Amniotic epithelial cell (primary cell): ENCODE results near the genes HTN1, JCHAIN and AFM.

GRCh38 chr4:70050389-70050699 lies at the start of gene HTN1:
Gene HTN1, plus strand, starts transcription at chr4:70050438.
- RRBS = no CpG with 5 or more reads among the region's 2 CpGs

DNA sequence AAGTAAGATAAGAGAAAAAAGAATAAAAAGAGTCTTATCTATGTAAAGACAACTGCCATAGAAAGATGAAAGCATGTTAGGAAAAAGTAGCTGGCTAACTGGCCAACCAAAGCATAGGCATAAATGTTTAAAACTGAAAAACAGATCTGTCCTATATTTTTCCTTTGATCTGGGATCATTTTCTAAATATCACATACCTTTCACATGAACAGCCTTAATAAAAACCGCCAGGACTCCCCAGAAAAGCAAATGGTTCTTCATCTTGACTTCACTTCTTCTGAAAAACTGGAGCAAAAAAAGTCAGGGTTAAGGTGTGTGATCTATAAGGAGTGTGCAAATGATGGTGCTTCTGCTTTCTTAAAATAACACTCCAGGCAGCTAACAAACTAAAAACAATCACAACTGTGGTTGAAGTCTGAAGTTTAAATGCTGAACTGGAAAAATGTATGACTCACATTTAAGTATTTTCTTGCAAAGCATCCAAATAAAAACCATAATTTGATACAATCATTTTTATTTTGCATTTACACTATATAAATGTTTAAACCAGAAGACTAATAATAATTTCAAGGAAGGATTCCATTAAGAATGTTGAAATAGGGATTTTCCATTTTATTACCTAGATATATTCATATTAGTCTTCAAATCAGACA lies at the start of gene JCHAIN:
Gene JCHAIN, minus strand, starts transcription at position 279 of the 653 bp plus-strand sequence.
- RRBS = no CpG with 5 or more reads among the region's 1 CpG

- RRBS = no CpG with 5 or more reads among the region's 5 CpGs
Measured at GRCh38 chr4:70709409-70709857, 12.3 kb upstream of the RUFY3 start.

DNA sequence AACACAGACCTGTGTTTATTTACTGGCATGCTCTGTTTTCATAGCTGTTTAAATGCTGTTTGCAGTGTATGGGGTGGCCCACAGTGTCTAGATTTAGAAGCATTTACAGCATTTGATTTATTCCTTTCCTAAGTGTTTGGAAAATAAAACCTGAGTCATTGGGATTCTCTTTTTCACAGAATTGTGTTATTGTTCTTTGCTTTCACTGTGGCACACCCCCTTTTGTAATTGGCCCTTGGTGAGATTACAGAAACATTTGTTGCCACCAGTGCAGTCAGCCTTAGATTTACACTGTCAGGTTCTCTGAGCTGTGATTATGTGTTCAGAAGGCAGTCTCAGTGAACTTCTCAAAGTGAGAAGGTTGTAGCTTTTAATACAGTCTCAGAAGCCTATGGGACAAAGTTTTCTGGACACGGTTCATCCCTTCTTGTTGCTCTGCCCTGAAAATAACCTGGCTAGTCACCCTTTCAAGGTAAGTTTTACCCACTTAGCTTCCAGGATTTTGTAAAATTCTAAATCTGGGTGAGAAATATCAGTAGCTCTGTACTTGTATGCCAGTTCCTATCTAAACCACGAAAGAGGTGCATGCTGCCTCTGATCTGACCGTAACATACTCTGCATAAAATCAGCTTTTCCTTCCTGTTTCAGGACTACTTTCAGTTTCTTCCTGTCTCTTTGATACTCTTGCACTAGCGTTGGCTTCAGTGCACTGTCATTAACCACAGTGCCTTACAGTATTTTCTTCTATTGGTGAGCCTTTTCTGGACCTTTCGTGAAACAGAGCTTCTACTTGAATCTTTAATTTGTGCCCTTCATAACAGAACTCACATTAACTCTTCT lies 12.6 kb downstream of the RUFY3 start:
- RRBS = no CpG with 5 or more reads among the region's 5 CpGs

DNA sequence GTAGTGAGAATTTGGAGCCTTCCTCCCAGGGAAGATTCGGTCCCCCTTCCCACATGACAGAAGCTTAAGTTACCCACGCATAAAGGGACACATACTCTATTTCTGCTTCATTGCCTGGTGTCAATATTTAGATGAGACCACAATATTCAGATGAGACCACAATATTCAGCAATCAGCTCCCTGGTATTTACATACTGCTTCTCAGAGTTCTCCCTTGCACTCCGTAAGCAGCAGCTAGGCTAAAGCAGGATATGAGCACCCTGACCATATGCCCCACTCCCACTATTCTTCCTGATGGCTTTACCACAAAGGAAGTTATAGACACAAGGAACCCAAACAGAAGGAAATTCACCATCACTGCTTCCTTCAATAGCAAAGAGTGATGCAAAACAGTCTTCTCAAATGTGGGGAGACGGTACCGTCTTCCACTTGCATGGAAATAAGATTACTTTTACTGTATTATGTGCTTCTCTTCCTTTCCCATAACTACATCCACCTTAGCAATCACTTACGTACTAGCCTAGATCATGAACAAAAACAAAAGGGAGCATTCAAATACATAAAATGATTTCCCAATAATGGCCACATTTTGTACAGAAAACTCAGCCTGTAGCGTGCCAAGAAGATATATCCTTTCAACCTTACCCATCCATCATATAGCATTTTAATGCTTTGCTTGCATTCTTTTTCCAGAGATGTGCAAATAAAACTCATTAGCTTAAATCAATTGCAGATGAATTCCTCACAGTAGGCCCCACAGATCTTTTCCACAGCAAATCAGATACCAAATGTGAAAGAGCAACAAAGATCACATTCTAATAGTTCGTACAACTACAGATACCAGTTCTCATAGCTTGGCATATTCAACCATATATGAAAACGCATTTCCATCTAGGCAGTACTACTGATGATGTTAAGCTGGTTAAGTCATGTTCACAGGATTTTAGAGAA lies 20.9 kb downstream of the GRSF1 start:
- RRBS = no CpG with 5 or more reads among the region's 9 CpGs

DNA sequence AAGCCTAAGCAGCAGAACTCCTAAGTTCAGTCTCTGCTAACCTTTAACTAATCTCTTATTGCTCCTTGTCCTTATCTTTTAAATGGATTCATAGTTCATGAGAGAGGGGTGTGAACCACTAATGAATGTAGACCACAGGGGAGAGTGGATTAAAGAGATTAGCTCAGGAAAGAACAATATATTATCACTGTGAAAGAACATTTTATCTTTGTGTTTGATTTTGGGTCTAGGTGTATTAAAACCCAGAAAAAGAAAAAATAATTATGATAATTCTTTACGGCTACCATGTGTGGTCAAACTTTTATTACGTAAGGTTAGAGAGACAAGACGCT lies 24.6 kb upstream of the SLC4A4 start:
- RRBS = no CpG with 5 or more reads among the region's 3 CpGs

- RRBS = no CpG with 5 or more reads among the region's 10 CpGs
Measured at GRCh38 chr4:72846313-72846899, 223.1 kb downstream of the COX18 start.

DNA sequence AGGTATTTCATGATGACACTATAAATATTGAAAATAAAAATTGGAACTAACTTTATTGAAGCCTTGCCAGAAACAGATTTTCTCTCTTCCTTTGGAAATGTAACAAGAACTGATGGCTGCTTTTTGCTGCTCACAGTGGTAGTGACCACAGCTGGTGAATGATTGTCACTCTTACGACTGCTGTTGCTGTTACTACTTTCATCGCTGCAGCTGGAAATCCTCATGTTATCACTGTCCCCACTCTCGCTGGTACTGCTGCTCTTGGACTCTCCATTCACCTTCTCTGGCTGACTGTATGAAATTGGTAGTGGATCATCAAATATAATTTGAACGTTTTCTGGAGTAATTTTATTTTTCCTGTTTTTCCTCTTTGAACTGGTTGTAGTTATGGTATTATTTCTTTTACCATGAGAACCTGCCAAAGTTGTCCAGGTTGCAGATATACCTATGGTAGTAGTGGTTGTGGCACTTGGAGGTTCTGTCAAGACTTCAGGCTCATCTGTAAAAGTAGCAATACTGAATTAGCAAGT lies 28.6 kb upstream of the COX18 start:
- RRBS = no CpG with 5 or more reads among the region's 4 CpGs

DNA sequence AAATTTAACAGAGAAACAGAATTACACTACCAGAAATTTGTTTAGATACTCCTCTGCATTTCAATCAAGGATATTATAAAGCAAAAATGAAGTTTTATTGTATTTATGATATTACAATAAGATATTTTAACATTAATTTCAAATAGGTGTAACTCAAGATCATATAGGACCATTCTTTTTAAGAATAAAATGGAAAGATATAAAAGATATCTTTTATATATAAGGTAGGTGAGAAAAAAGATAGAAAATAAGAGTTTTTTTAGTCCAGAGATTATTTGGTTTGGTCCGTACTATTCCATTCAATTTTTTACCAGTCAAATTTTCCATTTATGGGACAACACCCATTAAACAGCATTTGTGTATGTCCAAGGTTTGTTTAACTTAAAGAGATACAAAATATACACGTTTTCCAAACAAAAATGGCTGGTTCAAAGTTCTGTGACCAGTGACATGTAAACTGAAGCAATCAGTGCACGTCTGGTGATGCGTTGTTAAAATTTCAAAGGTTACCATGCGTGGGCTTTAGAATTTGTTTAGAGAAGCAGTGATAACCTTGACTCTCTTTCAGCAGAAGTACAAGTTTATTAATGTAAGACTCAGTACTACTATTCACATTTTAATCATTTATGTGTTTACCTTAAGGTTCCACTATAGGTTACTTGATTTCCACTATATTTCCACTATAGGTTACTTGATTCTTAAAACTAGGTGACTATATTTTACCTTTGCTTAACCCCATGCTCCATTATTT lies 25.3 kb upstream of the ALB start:
- RRBS = no CpG with 5 or more reads among the region's 5 CpGs

- RRBS = no CpG with 5 or more reads among the region's 1 CpG
Measured at GRCh38 chr4:73481644-73482093, at the start of gene AFM. Gene AFM, plus strand, starts transcription at chr4:73481745.

GRCh38 chr4:73609126-73609602 lies 11.1 kb downstream of the RASSF6 start:
- RRBS = no CpG with 5 or more reads among the region's 1 CpG

DNA sequence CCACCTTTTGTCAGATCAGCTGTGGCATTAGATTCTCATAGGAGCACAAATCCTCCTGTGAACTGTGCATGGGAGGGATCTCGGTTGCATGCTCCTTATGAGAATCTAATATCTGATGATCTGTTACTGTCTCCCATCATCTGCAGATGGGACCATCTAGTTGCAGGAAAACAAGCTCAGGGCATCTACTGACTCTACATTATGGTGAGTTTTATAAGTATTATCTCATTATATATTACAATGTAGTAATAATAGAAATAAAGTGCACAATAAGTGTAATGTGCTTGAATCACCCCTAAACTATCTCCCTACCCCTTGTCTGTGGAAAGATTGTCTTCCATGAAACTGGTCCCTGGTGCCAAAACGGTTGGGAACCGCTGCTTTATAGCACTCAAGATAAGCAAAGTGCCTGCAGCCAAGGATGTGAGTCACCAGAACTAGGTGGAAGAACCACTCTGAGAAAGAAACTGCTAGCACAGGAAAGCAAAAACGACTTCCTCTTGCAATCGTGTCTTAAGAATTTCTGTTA lies 32.6 kb upstream of the CXCL8 start:
- RRBS = no CpG with 5 or more reads among the region's 5 CpGs

- RRBS = no CpG with 5 or more reads among the region's 2 CpGs
Measured at GRCh38 chr4:73742640-73743079, 2.3 kb downstream of the CXCL8 start.

DNA sequence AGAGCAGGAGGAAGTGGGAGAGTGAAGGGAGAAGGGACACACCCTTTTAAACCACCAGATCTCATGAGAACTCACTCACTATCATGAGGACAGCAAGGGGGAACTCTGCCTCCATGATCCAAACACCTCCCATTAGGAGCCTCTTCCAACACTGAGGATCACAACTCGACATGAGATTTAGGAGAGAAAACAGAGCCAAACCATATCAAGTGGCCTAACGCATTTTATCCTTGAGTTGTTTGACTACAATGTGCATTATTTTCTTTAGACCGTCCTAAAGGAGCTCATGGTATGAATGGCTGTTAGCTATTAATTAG lies 19.8 kb downstream of the CXCL2 start:
- RRBS = no CpG with 5 or more reads among the region's 3 CpGs

- RRBS = no CpG with 5 or more reads among the region's 4 CpGs
Measured at GRCh38 chr4:74097170-74098204, 1.5 kb downstream of the CXCL2 start.

GRCh38 chr4:74394673-74395074 lies 29.7 kb downstream of the EREG start:
- RRBS = no CpG with 5 or more reads among the region's 3 CpGs

DNA sequence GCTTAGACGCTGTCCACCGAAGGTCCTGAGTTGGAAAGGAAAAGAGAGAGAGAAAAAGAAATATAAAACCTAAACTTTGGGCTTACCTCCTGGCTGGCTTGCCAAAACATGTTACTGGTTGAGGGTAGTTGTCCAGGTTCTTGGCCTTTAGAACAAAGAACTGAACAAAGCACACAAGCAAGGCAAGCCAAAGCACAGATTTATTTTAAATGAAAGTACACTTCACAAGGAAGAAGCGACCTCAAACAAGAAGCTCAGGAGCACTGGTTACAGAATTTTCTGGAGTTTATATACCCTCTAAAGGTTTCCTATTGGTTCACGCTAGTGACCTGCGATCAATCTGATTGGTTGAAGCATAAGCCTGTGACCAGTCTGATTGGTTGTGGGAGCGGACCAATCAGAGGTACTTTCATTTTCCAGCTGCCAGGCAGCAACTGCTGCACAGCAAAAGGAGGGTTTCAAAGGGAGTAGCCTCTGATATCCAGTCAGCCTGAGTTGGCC lies 4.7 kb upstream of the AREG start:
- RRBS = no CpG with 5 or more reads among the region's 6 CpGs

- RRBS = no CpG with 5 or more reads among the region's 3 CpGs
Measured at GRCh38 chr4:74624687-74625395, 169.5 kb downstream of the BTC start.

- RRBS = no CpG with 5 or more reads among the region's 8 CpGs
Measured at GRCh38 chr4:75328009-75328704, 186.0 kb downstream of the RCHY1 start.

DNA sequence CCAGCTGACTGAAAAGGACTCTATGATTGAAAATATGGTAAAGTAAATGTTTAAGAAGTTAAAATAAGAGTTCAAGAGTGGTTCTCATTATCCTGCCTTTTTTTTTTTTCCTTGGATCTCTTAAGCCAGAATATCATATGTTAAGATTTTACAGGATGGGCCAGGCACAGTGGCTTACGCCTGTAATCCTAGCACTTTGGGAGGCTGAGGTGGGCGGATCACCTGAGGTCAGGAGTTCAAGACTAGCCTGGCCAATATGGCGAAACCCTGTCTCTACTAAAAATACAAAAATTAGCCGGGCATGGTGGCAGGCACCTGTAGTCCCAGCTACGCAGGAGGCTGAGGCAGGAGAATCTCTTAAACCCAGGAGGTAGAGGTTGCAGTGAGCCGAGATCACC lies 80.9 kb downstream of the USO1 start:
- RRBS = no CpG with 5 or more reads among the region's 6 CpGs